Measurements from ENCODE around the genes RBBP7 and REPS2.

- PRO-cap: no peak
- RRBS, 2 experiments: no CpG with 5 or more reads among the region's 8 CpGs
These were observed 20.6 kb downstream of the ACE2 start for GRCh38 chrX:15579812-15580875.

DNA sequence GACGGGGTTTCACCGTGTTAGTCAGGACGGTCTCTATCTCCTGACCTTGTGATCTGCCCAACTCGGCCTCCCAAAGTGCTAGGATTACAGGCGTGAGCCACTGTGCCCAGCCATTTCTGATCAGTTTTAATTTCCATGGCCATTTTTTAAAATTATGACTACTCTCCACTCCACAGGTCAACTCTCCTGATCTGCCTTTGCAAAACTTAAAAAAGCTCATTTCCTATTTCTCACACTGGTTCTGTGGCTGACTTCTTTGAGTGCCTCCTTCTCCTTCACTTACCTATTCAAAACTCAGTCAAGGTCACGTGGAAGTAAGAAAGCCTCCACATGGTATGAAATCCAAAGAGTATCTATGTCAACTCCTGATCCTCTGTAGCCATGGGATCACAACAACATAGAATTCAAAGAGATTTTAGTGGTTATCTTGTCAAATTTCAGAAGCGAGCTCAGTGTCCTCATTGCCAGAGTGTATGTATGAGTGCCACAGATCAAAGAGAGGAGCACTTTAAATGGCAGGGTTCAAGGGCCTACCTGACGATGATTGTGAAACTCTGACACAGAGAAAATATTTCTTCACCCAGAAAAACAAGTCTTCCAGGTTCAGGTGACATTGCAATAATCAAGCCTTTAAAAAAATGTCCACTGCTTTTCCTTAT, 1.0 kb upstream of the ACE2 start:
- PRO-cap: no peak
- RRBS, 2 experiments: no CpG with 5 or more reads among the region's 8 CpGs

- PRO-cap: bidirectional peak, plus-strand start at chrX:15674654, minus-strand start at chrX:15674655; bidirectional peak, plus-strand start at chrX:15674899, minus-strand start at chrX:15674748
- RRBS, 2 experiments: no CpG with 5 or more reads among the region's 46 CpGs
These were observed 10.1 kb upstream of the CLTRN start for GRCh38 chrX:15674563-15675251.

GRCh38 chrX:16827801-16828750, 41.8 kb downstream of the TXLNG start:
- PRO-cap: no peak
- RRBS, 2 experiments: no CpG with 5 or more reads among the region's 5 CpGs

GRCh38 chrX:16869422-16870516, at the start of gene RBBP7:
RBBP7 (minus strand) TSS chrX:16870362.
- PRO-cap: bidirectional peak, plus-strand start at chrX:16870817, minus-strand start at chrX:16870257
- RRBS, 2 experiments: under 1 to 2% methylated on average over 53 of the region's 140 CpGs

DNA sequence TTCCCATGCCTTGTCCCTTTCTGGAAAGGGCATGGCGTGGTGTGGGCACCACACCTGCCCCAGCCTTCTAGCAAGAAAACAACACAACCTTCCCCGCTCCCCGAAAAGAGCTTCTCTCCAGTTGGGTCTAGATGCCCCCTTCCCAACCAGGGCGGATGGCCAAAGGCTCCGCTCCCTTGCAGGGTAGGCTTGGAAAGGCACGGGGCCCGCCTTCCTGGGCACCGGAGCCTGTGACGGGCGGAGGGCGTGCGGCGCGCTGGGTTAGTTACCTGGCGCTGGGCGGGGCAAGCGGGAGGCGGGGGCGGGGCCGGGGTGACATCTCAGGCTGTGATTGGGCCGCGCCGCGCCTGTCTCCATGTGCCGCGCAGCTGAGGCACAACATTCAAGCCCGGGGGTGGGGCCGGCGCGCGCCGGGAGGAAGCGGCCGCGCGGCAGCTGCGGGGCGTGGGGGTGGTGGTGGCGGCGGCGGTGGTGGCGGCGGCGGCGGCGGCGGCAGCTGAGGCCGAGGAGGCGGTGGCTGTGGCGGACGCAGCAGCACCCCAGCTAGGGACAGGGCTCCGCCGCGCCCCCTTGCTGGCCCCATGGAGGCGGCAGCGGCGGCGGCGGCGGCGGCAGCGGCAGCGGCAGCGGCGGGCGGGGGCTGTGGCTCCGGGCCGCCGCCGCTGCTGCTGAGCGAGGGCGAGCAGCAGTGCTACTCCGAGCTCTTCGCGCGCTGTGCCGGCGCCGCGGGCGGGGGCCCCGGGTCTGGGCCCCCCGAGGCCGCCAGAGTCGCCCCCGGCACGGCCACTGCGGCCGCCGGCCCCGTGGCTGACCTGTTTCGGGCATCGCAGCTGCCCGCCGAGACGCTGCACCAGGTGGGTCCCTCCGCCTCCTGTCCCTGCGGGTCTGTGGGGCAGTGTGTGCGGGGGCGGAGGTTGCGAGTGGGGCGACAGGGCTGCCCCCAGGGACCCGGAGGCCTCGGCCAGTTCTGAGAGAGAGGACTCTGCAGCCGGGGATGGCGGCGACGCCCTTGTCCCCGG, at the start of gene REPS2:
TSS of gene REPS2 (plus strand) at position 378 of the 1,019 bp plus-strand sequence.
- PRO-cap: bidirectional peak, plus-strand start at position 381 of the sequence, minus-strand start at position 232 of the sequence
- RRBS, 2 experiments: 24% methylated on average over 37 to 38 of the region's 109 CpGs

GRCh38 chrX:17632948-17633306, 104.4 kb upstream of the SCML1 start:
- PRO-cap: no peak
- RRBS, 2 experiments: no CpG with 5 or more reads among the region's 3 CpGs

DNA sequence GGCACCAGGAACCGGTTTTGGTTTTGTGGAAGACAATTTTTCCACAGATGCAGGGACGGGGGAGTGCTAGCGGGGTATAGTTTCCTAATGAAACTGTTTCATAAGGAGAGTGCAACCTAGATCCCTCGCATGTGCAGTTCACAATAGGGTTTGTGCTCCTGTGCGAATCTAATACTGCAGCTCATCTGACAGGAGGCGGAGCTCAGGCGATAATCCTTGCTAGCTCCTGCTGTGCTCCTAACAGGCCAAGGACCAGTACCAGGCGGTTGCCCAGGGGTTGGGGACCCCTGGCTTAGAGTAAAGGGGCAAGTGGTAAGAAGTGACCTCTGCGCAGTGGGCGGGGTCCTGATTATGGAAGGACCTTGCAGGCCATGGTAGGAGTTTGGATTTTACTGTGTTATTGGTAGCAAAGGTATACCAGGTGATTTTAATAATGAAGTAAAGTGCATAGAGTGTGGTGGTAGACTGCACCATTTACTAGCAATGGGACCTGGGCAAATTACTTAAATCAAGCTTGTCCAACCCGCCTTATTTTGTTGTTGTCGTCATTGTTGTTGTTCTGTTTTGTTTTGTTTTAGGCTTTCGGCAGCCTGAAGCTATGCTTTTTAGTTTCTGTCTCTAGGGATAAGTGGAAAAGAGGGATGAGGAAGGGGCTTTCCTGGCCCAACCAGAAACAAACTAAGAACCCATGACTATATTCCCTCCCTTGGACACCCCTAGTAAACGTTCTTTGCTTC, 4.0 kb downstream of the SCML1 start:
- PRO-cap: no peak
- RRBS, 2 experiments: no CpG with 5 or more reads among the region's 14 CpGs

GRCh38 chrX:17754234-17754715, 17.0 kb downstream of the SCML1 start:
- PRO-cap: no peak
- RRBS, 2 experiments: no CpG with 5 or more reads among the region's 3 CpGs

DNA sequence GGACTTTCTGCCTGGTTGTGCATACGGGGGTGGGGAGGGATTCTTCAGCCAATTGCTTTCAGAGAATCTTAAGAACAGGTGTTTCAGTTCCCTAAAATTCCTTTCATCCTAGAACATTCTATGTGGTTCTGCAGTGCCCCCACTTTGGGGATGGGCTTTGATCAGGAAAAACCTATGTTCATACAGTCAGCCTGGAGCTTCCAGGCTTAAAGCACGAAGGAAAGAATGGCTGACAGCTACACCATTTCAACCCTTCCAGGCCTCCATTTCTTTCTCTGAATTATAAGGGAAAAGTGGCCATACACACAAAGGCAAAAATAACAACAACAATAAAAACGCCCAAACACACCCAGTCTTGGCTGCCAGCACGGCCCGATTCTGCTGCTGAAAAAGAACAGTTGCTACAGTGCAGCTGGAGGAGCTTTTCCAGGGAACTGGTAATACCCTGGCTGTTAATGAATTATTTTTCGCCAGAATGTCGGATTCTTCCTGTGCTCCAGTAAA, 6.7 kb downstream of the RAI2 start:
- PRO-cap: no peak
- RRBS, 2 experiments: no CpG with 5 or more reads among the region's 7 CpGs

DNA sequence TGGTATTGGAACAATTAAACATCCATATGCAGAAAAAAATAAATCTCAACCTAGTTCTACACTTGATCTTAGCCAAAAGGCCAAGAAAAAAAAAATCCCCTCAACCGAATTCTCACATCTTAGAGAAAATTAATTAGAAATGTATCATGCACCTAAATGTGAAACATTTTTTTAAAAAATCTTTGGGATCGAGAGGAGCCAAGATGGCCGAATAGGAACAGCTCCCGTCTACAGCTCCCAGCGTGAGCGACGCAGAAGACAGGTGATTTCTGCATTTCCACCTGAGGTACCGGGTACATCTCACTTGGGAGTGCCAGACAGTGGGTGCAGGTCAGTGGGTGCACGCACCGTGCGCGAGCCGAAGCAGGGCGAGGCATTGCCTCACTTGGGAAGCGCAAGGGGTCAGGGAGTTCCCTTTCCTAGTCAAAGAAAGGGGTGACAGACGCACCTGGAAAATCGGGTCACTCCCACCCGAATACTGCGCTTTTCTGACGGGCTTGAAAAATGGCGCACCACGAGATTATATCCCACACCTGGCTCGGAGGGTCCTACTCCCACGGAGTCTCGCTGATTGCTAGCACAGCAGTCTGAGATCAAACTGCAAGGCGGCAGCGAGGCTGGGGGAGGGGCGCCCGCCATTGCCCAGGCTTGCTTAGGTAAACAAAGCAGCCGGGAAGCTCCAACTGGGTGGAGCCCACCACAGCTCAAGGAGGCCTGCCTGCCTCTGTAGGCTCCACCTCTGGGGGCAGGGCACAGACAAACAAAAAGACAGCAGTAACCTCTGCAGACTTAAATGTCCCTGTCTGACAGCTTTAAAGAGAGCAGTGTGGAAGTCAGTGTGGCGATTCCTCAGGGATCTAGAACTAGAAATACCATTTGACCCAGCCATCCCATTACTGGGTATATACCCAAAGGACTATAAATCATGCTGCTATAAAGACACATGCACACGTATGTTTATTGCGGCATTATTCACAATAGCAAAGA, 116.3 kb downstream of the BEND2 start:
- PRO-cap: unidirectional peak, plus-strand start at position 185 of the sequence; unidirectional peak, minus-strand start at position 566 of the sequence
- RRBS, 2 experiments: no CpG with 5 or more reads among the region's 33 CpGs

- PRO-cap: no peak
These were observed 69.0 kb downstream of the BEND2 start for GRCh38 chrX:18151790-18151989.

DNA sequence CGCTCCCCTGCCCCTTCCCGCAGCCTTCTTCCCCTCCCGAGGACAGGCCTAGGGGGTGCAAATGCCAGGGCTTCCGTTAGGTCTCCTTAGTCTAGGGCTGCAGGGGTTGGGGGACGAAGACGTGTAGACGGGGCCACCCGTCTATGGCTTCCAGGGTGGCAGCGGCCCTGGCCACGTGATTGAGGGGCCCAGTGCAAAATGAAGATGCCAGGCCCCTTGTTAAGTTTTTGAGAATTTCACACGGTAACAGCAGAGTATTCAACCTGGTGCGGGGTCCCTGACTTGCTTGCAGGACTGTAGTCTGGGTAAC, 3.5 kb upstream of the RS1 start:
- PRO-cap: no peak
- RRBS, 2 experiments: no CpG with 5 or more reads among the region's 12 CpGs

DNA sequence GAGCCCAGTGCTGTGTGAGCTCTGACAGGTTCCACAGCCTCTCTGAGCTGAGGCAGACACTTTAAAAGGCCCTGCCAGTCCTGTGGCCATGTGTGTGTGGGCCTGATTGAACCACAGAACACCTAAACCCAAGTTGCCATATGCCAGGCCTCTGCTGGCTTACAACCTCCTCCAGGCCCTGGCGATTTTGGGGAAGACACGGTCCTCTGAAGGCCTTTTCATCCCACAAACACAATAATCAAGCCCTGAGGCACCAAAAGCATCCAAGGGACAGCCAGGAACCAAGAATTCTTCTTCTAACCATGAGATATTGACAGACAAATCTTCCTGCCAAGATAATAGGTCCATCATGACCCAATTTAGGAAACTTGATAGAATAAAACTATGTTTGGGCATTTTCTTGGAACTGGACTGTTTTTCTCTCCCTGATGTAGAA, 49.0 kb downstream of the PHKA2 start:
- PRO-cap: no peak
- RRBS, 2 experiments: no CpG with 5 or more reads among the region's 2 CpGs

DNA sequence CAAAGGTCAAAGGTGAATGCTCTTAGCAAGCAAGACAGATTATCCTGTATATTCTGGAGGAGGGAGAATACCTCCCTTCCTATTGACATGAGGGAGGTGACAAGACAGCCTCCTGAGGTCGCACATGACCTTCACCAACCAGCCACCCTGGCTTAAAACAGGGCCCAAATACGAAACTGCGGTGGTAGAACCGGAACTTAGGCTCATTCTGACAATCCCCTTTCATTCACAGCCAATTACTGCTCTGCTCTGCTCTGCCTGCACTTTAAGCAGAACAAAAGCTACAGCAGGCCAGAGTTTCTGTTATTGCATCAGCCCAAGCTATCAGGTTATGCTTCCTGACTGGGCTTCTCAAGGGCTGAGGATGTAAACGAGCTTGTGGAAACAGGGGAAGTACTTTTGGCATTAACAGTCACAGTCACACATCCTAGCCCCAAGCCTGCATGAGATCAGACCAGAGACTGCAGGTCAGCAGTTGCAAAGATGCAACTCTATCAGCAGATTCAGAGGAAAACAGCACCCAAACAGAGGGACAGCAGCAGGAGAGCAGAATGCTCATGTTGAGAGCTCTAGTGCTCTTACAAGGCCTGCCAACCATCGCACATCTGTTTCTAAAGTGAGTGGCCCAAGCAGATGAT, 51.2 kb upstream of the MAP3K15 start:
- PRO-cap: no peak
- RRBS, 2 experiments: no CpG with 5 or more reads among the region's 6 CpGs

GRCh38 chrX:19670042-19671431, 155.2 kb upstream of the MAP3K15 start:
- PRO-cap: no peak
- RRBS, 2 experiments: no CpG with 5 or more reads among the region's 12 CpGs

GRCh38 chrX:19673440-19673733, 158.1 kb upstream of the MAP3K15 start:
- PRO-cap: no peak
- RRBS, 2 experiments: no CpG with 5 or more reads among the region's 4 CpGs

DNA sequence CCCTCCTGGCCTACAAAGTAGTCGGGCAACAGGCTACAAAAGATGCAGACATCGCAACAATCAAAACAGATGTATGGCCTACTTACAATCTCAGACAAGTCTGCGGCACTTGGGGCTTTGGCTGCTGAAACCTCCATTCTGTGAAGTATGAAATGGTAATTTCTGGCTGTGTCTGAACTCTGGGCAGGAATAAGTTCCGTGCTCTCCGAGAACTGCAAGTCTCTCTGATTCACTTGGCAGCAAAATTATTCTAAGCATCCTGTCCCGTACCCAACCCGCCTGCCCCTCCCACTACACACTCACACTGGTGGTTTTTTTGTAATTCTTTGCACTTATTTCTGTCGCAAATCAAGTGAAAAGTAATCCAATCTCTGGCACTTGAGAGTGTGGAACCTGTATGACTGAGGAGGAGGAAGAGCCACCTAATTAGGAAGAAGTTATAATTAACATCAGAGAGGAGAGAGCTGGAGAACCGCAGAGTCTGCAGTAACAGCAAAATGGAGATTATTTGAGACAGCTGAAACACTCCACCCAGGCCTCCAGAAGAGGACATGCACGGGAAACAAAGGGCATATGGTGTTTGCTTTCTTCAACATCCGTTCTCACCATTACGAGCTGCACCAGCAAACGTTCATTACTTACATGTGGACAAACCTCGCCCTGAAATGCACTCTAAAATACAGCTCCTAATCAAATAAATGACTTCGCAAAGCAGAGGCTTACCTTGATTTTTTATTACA, 87.7 kb downstream of the SH3KBP1 start:
- PRO-cap: no peak
- RRBS, 2 experiments: no CpG with 5 or more reads among the region's 15 CpGs

DNA sequence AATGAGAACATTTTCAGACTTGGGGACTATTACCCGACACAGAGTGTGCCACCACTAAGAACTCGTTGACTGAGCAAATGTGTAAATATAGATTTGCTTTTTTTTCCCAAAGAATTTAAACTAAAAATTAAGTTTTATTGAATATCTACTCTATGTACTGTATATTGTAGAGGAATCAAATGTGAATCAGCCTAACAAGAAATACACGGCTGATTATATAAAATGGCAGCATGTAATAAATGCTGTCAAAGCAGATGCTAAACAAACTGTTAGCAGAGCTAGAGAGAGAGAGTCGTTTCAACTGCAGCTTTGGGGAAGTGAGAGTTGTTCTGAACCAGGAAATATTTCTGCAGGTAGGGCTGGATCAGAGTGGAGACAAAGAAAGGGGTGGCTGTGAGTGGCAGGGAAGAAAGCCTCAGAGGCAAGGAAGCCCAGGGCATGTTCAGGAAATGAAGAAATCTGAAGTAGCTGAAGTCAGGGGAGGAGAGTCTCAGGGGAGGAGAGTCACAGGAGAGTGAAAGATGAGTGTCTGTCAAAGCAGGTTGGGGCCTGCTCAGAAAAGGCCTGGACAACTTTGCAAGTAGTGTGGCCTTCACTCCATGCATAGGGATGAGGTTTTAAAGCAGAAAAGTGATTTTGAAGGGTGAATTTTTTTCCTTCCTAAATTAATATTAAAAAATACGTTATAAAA, 48.4 kb upstream of the RPS6KA3 start:
- PRO-cap: no peak
- RRBS, 2 experiments: no CpG with 5 or more reads among the region's 5 CpGs

DNA sequence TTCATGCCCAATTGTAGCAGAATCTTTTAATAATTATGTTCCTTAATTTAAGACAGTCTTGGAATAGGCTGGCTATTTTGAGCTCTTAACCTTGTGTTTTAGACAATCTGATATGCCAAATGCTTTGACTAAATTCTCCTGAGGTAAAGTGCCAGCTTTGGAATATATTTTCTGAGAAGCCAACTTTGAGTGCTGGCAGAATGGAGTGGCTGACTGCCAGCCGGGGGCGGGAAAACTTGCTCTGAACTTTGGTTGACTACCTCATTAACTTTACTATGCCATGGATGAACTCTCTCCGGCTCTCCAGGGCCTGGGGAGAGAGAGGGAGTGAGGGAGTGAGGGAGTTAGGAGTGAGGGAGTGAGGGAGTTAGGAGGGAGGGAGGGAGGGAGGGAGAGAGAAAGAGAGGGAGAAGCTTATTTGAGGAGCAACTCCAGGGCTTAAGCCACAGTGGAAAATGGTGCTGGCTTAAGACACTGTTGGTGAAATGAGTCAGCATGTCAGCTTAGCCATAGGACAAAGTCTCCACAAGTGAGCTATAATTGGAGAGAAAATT, 280.8 kb upstream of the RPS6KA3 start:
- PRO-cap: no peak
- RRBS, 2 experiments: 36 to 60% methylated on average over 1 to 3 of the region's 3 CpGs